CD14-positive monocyte (primary cell): Measurements from ENCODE around the gene TMCO5A.

DNA sequence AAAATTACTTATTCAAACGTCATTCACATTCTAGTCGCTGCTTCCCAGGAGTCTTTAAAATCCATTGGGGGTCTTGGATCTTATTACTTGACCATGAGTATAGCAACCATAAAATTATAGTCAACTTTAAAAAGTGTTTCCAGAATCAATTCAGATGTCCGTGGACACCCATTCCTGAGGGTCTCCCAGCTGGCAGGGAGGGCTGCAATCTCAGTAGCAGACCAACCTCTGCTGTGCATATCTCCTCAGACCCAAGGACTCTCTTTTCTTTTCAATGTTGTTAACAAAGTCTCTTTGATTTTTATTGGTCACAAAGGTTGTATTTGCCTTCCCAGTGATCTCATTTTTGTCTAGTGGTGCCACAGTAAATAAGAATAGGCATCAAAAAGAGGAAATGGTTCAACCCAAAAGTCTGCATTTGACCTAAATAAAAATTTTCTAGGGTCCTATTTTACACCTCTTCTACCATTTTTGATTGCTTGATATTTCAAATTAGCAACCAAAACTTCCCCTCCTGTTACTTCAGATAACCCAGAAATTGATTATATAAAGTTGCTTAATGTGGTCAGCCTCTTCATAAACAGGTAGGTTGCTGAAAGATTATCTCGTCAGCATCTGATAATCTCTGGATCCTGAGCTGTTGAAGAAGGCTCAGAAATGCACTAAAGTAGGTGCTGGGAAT lies 225.8 kb downstream of the CDIN1 start:
- CAGE, long polyA plus RNA = no peak

DNA sequence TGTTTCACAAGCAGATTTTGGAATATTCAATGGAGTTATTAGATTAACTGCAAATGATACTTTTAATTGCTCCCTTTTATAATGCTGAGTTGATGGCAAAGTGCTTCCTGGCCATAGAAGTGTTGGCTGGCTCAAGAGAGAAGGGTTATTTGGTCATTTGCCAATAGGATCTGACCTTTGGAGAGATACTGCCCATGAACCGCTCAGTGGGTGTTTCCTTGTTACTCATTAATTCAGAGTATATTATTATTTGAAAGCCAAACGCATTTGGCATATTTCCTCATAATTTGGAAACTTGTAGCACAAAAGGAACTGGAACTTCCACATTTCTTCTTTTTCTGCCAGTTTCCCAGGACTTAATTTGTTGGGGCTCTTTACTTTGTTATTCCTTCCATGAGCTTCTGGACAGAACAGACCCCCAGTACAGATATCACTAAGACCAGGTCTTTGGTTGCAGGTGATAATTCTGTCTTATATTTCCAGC lies 234.7 kb downstream of the CDIN1 start:
- CAGE, long polyA plus RNA = no peak

- CAGE, long polyA plus RNA = no peak
These were observed at the start of gene TMCO5A for GRCh38 chr15:37934381-37934783. Gene TMCO5A (plus strand): TSS chr15:37934640.

DNA sequence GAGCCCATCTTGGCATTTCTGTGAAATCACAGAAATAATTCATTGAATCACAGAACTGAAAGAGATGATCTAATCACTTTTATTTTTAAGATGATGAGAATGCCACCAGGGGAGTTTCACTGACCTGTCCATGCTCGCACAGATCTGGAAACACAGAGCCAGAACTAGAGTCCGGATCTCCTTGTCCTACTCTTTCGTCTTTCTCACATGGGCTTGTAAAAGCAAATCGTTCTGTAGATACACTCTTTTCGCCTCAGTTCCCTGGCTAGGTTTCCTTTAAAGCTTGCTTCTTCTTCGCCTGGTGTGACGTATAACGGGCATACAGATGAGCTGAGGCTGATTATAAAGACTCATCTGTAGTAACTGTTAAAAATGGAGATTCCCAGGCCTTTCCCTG lies 122.4 kb upstream of the SPRED1 start:
- CAGE, long polyA plus RNA = no peak

GRCh38 chr15:38260102-38260840 lies 7.6 kb downstream of the SPRED1 start:
- CAGE, long polyA plus RNA = no peak

DNA sequence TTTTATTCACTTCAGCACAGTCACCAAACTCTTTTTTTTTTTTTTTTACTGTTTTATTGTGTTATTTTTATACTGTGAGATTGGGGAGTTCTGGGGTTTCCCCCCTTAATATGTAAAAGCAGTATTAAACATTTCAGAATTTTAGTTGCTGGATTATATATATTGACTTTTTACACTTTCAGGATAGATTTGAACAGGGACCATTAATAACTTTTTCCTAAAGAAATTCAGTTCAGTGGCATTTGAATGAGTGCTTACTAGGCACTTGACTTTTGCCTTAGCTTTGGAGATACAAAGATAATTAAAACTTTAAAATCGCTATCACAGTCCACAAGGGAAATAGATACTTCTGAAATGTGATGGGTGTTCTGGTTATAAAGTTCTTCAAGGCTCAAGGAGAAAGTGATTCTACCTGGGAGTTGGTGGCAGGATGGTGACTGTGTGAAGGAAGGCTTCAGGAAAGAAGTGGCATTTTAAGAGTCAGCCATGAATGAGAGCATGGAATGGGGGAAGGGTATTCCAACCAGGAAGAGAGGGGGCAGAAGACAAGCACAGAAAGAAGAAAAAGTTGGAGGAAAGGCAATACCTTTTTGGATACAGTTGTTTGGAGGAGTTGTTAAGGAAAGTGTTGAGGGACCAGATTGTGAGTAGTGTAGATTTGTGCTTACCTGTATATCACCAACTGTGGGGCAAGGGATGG lies 9.5 kb downstream of the SPRED1 start:
- CAGE, long polyA plus RNA = no peak

GRCh38 chr15:38377784-38378385 lies 76.0 kb upstream of the FAM98B start:
- CAGE, long polyA plus RNA = no peak

DNA sequence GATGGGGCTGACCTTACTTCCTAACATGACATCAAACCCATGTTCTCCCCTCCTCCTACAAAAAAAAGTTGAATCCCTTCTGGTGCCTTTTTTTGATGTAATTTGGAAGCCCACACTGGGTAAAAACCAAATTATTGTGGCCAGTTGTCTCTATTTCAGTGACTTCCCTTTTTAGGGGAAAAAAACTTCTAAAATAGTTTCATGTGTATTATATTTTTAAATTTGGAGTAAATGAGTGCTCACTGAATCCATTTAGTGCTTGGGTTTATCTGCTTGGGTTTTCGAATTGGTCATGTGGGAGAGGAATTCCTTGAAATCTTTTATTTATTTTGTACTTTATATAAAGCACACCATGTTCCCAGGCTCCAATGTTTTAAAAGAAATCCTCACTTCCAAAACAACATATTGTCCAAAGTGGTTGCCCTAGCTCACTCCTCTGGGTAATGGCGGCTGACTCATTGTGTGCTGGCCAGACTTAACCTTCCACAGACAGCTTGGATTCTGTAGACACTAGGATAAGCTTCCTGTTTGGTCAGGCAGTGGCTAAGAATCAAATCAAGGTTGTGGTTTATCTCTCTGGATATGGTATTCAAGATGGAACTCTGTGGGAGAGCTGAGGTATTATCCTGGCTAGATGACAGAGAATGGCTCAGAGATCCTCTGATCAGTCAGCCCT lies 55.9 kb upstream of the FAM98B start:
- CAGE, long polyA plus RNA = no peak

DNA sequence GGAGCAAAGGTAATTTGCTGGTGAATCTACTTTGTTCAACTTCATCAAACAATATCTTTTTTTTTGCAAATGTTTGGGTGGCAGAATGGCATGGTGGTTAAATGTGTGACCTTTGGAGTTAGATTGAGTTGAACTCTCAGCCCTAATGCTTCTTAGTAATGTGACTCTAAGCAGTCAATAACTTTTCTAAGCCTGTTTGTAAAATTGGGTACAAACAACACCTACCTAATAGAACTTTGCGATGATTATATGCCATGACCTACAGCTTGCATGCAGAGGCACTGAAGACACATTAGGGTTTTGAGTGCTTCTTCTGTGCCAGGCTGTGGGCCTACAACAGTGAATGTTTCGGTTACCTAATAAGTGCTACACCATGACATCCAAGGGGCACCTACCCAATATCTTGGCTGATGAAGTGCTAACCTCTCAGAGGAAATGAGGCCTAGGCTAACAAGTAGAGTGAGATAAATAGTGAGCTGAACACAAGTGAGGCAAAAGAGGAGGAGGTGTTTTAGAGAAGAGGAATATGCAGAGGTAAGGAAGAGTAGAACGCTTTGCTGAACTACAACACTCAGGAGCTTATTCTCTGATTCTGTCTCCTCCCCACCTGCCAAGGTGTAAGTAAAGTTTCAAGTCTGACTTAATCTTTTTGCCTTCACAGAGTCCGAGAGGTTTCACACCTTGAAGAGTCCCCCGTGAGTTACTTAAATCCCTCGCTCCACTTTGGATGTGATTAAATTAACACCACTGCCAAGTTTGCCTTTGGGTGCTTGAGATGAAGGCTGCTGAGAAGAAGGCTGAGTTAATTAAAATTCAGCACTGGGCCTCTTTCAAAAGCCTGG lies 12.2 kb upstream of the RASGRP1 start:
- CAGE, long polyA plus RNA = no peak

DNA sequence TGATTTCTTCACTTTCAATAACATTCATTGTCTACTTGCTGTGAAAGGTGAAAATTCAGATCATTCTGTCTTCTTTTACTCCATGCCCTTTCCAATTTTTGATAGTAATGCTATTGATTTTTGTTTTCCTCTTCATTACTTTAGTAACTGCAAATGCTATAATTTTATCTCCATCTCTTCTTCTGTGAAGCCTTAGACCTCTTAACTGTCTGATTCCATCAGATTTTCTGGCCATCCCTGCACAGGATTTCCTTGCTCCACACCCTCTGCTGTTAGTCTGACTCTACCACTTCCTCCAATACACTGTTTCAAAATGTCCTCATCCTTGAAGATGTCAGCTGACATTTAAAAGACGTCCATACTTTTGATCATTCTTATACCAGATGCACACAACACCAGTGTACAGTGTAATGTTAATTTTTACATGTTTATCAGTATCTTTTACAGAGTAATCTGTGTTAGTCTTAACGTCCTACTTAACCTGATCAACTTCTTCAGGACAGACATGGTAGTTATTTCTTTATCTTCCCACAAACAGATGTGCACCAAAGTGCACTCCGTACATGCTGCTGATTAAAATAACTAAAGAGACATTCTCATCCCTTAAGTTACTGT lies 102.3 kb upstream of the RASGRP1 start:
- CAGE, long polyA plus RNA = no peak

DNA sequence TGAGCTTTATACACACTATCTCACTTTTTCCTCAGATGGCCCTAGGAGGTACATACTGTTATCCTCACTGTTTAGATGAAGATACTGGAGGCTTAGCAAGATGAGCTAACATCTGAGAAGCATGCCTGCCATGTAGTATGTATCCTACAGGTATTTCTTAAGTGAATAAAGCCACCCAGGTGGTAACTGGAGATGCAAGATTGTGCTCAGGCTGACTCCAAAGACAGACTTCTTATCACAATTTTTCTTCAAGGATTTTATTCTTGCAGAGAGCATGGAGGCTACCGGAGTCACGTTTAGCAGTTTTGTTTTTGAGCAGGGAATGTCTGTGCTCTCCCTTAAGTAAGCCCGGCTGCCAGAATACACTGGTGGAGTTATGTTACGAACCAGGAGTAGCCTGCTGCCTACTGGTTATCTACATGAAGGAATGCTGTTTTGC lies 300.0 kb upstream of the RASGRP1 start:
- CAGE, long polyA plus RNA = no peak

- CAGE, long polyA plus RNA = no peak
These were observed 462.3 kb upstream of the THBS1 start for GRCh38 chr15:39118560-39118937.

GRCh38 chr15:39167420-39167990 lies 413.4 kb upstream of the THBS1 start:
- CAGE, long polyA plus RNA = no peak

DNA sequence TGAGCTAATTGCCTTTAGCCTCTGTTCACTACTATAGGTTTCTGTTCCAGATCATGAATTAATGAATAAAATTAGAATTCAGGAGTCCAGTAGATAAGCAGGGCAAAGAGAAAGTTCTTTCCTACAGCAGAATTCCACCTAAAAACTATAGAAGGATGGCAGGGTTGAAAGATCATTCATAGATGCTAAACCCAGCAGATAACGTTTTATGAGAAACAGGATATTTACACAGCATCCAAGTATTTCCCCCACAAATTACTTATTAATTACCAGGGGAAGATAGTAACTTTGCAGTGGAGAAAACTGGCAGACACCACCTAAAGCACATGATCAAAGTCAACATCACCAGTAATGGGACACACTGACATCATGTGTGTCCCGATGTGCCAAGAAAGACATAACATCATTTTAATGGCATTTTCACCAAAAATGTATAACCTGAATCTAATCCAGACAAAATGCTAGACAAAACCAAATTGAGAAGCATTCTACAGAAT lies 220.5 kb upstream of the THBS1 start:
- CAGE, long polyA plus RNA = no peak

DNA sequence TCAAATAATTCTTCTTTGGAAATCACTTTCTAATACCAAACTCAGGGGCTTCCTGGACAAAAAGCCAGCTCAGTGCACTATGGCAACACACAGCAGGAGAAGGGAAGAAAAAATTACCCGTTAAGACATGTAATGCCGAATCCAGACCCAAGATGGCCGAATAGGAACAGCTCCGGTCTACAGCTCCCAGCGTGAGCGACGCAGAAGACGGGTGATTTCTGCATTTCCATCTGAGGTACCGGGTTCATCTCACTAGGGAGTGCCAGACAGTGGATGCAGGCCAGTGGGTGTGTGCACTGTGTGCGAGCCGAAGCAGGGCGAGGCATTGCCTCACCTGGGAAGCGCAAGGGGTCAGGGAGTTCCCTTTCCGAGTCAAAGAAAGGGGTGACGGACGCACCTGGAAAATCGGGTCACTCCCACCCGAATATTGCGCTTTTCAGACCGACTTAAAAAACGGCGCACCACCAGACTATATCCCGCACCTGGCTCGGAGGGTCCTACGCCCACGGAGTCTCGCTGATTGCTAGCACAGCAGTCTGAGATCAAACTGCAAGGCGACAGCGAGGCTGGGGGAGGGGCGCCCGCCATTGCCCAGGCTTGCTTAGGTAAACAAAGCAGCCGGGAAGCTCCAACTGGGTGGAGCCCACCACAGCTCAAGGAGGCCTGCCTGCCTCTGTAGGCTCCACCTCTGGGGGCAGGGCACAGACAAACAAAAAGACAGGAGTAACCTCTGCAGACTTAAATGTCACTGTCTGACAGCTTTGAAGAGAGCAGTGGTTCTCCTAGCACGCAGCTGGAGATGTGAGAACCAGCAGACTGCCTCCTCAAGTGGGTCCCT lies 160.2 kb upstream of the THBS1 start:
- CAGE, long polyA plus RNA = no peak

DNA sequence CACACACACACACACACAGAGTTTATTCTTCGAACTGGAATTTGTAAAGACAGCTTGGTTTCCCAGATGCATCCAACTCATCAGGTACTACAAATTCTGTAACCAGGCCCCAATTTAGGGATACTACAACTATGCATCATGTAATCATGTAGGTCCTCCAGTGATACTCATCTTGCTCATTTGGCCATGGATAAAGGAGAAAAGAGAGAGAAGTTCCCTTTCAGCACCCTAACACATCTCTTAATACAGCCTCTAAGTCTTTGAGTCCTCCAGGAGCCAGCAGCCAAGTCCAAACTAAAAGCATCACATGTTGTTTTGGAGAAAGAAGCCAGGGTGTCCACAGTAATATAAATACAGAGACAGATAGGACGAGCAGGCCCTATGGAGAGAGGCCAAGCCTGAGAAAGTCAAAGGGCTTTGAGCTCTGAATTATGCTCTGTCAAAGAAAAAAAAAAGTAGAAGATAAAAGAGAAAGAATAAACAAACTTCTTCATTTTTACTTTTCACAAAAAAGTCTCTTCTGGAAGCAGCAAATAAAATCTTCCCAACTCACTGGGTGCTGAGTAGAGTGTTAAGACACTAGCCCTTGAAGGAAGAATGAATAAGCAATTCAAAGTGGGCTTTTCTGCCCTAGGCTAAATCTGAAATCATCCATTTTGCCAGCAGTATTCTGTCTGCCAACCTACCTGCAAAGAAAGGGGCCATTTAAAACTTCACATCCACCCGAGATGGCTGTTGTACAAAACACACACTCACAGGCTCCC lies 92.4 kb upstream of the THBS1 start:
- CAGE, long polyA plus RNA = no peak

DNA sequence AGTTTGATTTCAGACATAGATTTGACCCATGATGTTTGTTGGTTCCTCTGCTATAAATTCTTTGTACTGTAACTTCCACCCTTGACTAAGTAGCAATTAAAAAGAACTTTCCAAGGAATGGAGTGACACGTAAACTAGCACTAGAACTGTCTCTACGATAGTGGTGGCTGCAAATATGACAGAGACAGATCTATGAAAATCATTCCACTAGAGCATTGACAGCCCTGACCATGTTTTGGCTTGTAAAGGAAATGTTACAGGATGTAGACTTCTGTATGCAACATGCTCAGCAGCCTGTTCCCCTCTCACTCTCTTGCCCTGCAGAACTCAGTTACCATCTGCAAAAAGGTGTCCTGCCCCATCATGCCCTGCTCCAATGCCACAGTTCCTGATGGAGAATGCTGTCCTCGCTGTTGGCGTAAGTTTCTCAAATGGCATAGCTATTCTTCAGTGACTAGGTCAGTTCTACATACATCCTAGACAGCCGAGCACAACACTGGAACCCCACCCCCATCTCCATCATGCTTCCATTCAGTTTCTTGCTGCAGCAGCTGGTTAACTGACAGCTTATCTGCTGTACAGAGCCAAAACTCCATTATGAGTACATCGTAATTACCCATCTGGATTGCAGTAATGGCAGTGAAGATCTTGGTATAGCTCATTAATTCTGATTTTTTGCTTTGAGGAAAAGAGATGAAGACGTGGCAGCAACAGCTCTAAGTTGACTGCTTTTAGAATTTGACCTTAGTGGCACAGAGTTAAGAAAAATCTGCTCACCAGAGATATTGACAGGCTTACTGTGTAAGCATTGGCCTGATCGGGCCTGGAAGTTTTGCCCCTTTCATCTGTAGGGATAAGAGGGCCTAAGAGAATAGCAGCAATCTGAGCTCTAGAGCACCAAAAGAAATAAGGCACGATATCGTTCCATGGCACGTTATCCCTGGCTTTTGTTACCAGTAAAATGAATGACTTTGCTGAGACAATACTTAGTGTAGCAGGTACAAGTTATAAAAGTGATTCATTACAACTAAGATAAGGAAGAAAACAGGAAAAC lies 4.6 kb downstream of the THBS1 start:
- CAGE, long polyA plus RNA = no peak

DNA sequence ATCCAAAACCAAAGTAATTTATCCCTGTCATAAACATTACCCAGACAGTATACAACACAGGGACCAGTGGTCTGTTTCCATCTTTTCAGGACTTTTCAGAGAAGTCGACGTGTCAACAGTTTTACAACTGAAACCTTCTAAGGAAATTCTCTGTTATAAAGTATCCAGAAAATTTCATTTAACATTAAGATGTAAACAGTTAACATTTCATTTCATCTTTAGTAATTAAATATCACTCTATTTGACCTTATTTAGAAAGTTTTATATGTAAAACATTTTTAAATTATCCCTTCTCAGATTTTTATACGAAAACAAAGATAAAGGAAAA lies 11.1 kb downstream of the THBS1 start:
- CAGE, long polyA plus RNA = no peak

DNA sequence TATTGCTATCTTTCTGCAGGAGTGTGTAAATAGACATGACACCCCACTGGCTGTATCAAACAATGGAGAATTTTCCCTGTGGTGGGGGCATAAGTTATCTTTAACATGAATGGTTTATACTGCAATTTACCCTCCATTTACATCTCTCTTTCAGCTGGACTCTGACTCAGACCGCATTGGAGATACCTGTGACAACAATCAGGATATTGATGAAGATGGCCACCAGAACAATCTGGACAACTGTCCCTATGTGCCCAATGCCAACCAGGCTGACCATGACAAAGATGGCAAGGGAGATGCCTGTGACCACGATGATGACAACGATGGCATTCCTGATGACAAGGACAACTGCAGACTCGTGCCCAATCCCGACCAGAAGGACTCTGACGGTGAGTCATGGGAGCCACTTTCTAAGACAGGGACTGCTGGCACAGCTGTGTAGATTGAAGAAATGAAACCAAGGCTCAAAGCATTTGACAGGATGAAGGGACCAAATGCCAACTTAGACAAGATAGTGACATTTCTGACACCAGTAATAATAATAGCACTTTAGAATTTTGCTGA lies 11.6 kb downstream of the THBS1 start:
- CAGE, long polyA plus RNA = no peak

DNA sequence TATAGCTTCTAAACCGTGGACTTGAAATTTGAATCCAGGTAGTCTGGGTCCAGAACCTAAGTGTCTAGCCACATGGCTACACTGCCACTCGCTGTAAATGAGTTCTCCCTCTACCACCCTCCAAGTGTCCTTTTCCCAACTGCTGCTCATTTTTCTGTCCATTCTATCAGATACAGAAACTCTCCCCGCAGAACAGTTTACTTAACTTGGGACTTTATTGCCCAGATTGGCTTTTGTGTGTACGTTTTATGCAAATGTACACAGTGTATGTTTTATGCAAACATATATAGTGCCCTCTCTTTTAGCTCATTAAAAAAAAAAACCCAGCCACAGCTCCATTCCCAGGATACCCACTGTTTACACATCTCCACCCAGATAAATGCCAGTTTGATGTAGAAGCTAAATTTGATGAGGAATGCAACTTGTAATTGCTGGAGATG lies 41.8 kb downstream of the THBS1 start:
- CAGE, long polyA plus RNA = no peak